HT-29 (cell line): Measurements from ENCODE around the genes CHST7, RP2 and WDR13.

GRCh38 chrX:46573154-46573908 is at the start of gene CHST7:
TSS of gene CHST7 (plus strand) at chrX:46573765.
- RAMPAGE, long total RNA: no peak

- RAMPAGE, long total RNA: no peak
Observed at GRCh38 chrX:46649320-46650129, 76.0 kb downstream of the CHST7 start.

GRCh38 chrX:46791826-46792388 is 33.0 kb upstream of the SLC9A7 start:
- RAMPAGE, long total RNA: no peak

DNA sequence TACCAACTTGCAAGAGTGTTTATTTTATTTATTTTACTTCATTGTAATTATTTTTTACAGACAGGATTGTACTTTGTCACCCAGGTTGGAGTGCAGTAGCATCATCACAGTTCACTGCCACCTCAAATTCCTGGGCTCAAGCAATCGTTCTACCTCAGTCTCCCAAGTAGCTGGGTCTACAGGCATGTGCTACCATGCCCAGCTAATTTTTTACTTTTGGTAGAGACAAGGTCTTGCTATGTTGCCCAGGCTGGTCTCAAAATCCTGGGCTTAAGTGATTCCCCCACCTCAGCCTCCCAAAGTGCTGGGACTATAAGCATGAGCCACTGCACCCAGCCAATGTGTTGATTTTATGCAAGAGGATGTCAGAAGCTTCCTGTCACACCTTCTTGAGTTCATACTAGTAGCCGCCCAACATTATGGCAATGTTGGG is 19.1 kb upstream of the RP2 start:
- RAMPAGE, long total RNA: no peak

DNA sequence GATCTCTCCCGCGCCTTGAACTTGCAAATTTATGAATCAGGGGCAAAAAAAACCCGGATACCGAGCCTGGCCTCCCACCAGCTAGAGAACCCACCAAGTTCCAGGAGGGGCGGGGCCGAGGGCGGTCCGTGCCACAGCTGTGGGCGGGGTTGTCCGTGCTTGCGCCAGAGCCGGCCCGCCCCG is 355 bp upstream of the RP2 start:
- RAMPAGE, long total RNA: no peak

DNA sequence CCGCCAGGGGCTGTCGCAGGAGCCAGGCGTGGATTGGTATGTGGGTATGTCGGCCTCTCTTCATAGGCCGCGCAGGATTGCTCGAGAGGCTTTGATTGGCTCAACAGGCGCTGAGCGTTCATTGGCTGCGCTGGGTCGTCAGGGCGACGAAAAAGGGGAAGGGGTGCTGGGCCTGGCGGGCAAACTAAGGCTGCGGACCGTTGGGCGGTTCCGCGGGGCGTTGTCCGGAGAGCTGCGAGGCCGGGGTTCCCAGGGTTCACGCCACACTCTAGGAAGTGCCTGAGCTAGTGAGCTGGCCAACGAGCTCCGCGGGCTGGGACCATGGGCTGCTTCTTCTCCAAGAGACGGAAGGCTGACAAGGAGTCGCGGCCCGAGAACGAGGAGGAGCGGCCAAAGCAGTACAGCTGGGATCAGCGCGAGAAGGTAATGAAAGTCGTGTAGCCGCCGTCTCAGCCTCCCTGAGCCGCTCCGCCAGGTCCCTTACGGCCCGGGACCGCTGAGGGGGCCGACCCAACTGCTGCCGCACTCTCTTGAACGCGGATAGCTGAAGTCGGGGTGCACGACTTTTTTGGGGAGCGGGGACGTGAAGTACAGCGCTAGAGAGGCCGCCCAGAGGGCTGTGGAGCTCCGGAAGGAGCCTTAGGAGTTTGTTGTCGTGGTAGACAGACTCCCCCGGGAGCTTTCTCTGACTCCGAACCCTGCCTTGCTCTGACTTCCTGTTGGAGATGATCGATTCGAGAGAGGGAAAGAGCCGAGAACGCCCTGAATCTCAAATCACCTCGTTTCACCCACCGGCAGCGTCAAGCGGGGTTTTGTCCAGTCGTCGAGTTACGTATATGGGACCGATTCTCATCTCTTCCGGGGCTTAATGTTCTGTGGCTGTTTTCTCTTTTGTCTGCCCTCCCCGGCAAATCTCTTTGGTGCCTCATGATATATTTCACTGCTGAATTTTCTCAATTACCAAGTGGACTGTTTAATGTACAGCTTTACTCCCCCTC is at the start of gene RP2:
Gene RP2 (plus strand): TSS at position 264 of the 998 bp plus-strand sequence.
- RAMPAGE, long total RNA: no peak

- RAMPAGE, long total RNA: no peak
Observed at GRCh38 chrX:47191117-47192024, 2.3 kb upstream of the UBA1 start.

- RAMPAGE, long total RNA: no peak
Observed at GRCh38 chrX:47201046-47201603, 7.5 kb downstream of the UBA1 start.

GRCh38 chrX:47210612-47211260 is 7.7 kb upstream of the CDK16 start:
- RAMPAGE, long total RNA: no peak

- RAMPAGE, long total RNA: no peak
Observed at GRCh38 chrX:47232502-47232796, 360 bp upstream of the USP11 start.

DNA sequence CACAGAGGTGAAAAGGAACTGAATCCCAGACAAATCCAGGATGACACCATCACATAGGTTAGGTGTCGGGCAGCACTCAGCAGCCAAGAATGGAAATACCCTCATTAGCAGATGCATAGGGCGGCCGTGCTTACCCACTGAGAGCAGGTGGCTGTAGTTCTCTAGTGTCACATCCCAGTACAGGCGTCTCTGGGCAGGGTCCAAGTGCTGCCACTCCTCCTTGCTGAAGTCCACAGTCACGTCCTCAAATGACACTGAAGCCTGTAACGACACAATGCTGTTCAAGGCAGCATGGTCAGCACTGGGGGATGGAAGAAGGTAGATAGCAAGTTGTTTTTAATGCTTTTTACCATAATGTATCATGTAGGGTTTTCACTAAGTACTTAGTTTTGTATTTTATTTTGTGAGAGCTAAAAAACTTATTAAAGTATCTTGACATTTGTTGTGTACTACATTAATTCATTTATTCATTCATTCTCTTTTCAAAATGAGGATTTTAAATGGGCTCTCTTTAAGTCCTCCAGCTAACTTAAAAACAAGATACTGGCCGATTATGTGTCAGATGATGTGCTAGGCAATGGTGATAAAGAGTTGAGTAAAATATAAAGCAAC is 26.8 kb downstream of the ZNF41 start:
- RAMPAGE, long total RNA: no peak

DNA sequence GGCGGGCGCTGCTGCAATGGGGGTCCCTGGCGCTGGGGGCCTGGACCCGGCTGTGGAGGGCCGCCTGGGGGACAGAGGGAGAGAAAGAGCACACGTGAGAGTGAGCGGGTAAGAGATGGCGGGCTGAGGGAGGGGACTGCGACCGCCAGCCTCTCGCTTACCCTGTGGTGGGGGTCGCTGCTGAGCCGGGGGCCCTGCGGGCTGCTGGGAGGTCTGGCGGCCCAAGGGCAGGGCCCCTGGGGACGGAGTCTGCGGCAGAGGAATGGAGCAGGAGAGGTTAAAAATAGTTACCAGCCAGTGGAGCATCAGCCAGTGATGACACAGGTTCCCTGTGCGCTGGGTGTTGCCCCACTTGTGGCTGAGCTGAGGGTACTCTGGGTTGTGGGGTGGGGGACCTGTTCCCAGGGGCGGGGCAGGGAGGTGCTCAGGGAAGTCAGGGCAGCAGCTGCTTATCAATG is 7.7 kb upstream of the TIMP1 start:
- RAMPAGE, long total RNA: no peak

- RAMPAGE, long total RNA: no peak
Observed at GRCh38 chrX:48002214-48002867, 1.4 kb downstream of the ZNF182 start.

- RAMPAGE, long total RNA: no peak
Observed at GRCh38 chrX:48052898-48053529, 18.4 kb downstream of the ZNF630 start.

- RAMPAGE, long total RNA: no peak
Observed at GRCh38 chrX:48515786-48516412, 5.7 kb upstream of the EBP start.

DNA sequence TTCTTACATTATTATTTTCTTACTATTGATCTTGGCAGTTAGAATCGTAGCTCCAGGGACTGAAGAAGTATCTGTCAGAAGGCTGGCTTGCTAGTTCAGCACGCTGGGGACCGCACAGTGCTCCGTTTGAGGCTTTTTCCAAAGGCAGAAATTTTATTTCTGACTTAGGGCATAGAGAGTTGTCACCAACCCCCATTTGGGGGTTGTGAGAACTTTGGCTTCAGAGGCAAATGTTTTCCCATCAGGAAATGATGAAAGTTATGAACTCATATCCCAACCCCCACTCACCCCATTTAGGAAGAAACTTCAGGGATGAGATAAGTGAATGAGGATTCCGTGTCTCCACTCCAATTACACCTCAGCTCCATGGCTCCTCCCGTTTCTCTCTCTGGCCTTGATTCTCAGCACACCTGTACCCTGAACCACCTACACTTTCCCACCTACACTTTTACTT is 4.3 kb upstream of the WDR13 start:
- RAMPAGE, long total RNA: no peak

- RAMPAGE, long total RNA: no peak
Observed at GRCh38 chrX:48597278-48598425, at the start of gene WDR13. TSS of gene WDR13 (plus strand) at chrX:48597492.

GRCh38 chrX:48762246-48762445 is 599 bp downstream of the GLOD5 start:
- RAMPAGE, long total RNA: no peak

- RAMPAGE, long total RNA: no peak
Observed at GRCh38 chrX:48896390-48896777, 1.2 kb downstream of the TIMM17B start.

GRCh38 chrX:48913771-48914445 is 2.5 kb upstream of the SLC35A2 start:
- RAMPAGE, long total RNA: no peak